Left lobe of liver (tissue), 1 donor: ENCODE results near the gene CCDC77.

- PRO-cap: no peak
These were observed 56.2 kb upstream of the IQSEC3 start for GRCh38 chr12:10413-10790.

GRCh38 chr12:127816-128496 lies 61.4 kb downstream of the IQSEC3 start:
- PRO-cap: no peak

DNA sequence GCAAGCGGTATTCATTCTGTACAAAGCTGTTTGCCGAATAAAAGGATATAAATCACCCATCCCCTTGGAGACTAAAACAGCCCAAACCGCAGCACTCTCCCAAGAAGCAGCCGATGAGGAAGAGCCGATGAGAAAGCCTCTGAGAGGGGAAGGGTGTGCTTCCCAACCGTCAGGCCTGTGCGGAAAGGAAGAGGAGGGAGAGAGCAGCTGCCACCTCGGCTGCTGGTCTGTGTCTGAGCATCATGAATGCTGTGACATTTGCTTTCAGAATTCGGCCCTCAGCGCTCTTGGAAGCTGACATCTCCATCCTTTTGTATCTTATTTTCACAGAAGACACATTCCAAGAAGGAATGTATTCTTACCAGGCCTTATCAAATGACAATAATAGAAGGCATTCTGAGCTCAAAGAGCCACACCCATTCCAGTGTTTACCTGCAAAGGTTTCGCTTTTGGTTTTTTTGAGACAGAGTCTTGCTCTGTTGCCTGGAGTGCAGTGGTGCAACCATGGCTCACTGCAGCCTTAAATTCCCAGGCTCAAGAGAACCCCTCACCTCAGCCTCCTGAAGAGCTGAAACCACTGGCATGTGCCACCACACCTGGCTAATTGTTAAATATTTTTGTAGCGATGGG lies 69.4 kb downstream of the SLC6A12 start:
- PRO-cap: no peak

GRCh38 chr12:203408-204018 lies 10.4 kb downstream of the SLC6A12 start:
- PRO-cap: no peak

GRCh38 chr12:383843-384503 lies 5.1 kb downstream of the KDM5A start:
- PRO-cap: no peak

DNA sequence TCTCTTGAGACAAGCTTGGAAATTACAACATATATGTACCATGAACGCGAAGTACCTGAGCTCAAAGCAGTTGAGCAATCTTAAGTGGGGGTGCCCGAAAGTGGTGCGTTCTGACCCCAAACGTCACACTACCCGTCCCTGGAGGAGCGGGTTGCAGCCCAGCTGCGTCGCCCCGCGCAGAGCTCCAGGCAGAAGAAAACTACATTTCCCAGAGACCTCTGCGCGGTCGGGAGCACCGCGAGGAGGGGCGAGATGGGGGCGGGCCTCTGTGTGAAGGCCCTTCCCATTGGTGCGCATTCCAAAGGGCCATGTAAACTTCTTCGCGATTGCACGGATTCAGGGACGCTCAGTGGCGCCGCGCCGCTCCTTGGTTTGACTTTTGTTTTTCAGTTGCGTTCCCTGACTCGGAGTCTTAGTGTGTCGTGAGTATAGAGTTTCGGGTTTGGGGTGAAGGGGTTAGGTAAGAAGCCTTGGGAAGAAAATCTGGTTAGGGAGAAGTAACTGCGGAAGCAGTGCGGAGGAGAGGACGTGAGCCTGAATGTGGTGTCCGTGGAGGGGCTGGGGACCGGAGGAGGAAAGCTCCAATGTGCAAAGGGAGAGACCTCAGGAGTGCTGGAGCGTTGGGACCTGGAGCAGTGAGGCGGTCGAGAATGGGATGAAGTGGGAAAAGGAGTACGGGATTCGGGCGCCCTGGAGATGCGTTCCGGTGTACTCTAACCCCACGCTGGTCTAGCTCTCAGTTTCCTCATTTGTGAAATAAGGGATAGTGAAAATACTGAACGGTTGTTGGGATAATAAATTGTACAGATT lies at the start of gene CCDC77:
Gene CCDC77, plus strand, starts transcription at position 382 of the 810 bp plus-strand sequence.
- PRO-cap: bidirectional peak, plus-strand start at position 382 of the sequence, minus-strand start at position 178 of the sequence

DNA sequence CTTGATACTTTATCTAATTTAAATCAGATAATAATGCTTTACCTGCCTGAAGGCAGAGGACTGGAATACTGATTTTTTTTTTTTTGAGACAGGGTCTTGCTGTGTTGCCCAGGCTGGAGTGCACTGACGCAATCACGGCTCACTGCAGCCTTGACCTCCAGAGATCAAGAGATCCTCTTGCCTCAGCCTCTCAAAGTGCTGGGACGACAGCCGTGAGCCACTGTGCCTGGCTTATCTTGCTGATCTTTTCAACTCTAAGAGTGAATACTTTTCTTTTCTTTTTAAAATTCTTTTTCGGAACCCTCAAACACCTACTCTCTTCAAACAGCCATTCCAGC lies 688 bp upstream of the B4GALNT3 start:
- PRO-cap: no peak

- PRO-cap: no peak
These were observed 5.1 kb downstream of the B4GALNT3 start for GRCh38 chr12:464602-465437.

- PRO-cap: no peak
These were observed 70.6 kb downstream of the B4GALNT3 start for GRCh38 chr12:530226-530830.

DNA sequence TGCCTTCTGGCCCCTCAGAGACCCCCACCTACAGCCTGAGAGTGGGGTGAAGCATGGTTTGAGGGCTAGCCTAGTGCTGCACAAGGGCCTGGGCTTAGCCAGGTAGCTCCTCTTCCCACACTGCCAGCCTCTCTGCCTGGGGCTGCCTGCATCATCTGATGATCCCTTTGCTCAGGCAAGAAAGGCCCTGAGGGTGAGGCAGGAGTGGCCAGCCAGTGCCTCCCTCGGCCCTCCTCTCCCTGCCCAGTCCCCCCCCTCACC lies 81.8 kb downstream of the B4GALNT3 start:
- PRO-cap: no peak

GRCh38 chr12:571447-572474 lies 91.5 kb downstream of the NINJ2 start:
- PRO-cap: no peak

GRCh38 chr12:631042-631353 lies 32.2 kb downstream of the NINJ2 start:
- PRO-cap: no peak

GRCh38 chr12:684509-684723 lies 21.2 kb upstream of the NINJ2 start:
- PRO-cap: no peak

- PRO-cap: no peak
These were observed 975 bp downstream of the WNK1 start for GRCh38 chr12:753314-753794.

DNA sequence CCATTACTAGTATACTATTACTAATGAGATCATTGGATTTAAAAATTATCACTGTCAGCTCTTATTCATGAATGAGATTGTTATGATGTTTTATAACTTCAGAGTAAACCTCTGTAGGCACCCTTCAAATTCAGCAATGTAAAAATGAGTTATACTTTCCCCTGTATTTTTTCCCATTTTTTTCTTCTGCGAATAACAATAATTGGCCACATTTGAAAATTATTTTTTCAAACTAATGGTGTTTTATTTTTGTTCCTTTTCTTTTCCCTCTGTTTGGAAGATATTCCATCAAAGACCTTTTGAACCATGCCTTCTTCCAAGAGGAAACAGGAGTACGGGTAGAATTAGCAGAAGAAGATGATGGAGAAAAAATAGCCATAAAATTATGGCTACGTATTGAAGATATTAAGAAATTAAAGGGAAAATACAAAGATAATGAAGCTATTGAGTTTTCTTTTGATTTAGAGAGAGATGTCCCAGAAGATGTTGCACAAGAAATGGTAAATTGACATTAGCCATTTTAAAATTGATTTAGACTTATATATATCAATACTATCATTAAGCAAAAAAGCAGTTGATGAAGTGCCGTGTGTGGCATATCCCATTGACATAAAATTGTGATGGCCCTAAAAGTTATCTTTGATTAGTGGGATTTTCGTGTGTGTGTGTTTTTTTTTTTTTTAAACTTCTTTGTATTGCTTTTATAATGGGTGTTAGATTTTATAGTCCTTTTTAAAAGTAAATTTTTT lies 90.4 kb downstream of the RAD52 start:
- PRO-cap: no peak

GRCh38 chr12:907727-908242 lies 41.7 kb downstream of the RAD52 start:
- PRO-cap: no peak

DNA sequence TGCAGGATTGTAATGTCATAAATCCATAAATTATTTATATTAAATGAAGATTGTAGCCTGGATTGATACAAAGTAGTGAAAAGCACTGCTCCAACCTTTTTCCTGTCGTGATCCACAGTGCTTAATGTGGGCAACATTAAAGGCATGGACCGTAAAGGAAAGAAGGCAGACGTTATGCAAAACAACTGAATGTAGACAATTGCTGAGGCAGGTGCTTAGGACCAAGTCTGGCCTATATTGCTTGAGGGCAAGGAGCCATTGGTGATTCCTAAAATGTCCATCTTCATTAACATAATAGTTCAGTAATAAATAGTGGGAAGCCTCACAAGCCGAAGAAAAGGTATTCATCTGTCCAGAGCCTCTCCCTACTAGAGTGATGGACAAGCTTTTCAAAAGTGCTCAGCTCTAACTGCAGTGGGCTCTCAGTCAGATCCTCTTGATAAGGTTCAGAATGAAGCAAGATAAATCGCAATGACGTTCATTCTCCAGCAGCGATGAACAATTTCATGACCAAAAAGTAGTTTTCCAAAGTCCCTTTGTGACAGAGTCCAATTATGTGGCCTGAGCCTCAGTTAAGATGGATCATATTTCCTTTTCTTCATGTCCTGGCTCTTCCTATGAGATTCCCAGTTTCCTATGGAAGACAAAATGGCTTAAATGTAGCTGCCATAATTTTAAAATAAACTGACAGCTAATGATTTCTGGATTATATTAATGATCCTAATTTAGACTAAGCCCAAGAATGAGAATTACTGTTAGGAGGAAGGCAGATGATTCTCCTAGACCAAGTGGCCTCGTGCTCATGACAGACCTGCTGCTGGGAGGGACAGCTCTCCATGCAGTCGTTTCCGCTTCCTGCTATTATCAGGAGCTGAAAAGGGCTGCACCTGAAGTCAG lies 36.4 kb downstream of the RAD52 start:
- PRO-cap: no peak

DNA sequence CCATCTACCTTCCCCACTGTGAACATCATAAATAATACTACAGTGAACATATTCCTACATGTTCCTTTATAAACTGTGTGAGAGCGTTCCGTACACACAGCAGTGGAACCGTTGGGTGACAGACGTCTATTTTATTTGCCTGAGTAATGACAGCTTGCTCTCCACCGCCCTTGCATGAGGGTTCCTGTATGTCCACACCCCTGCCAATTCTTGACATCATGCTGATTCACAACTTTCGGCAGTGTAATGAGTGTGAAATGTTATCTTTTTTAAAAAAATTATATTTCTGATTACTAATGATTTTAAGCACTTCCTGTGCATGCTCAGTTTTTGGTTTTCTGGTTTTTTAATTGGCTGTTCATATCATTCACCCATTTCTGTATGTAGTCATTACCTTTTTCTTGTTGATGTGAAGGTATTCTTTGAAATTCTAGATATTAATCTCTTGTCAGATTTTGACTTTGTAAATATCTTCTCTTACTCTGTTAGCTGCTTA lies 4.3 kb upstream of the RAD52 start:
- PRO-cap: no peak

- PRO-cap: no peak
These were observed 213.5 kb downstream of the ERC1 start for GRCh38 chr12:1204330-1205139.

DNA sequence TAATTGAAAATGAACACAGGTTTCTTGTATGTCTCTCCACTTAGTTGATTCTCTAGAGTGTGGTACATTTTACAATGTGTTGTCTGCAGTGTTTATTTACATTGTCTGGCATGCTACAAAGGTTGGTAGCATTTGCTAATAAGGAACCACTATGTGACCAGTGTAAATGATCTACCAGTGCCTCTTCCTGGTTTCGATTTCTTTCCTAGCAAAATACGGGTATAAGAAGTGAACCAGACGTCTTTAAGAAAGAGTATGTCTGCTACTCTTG lies 246.4 kb downstream of the FBXL14 start:
- PRO-cap: no peak